Peripheral blood mononuclear cell (primary cell): ENCODE results near the genes AGBL5 and ABHD1.

DNA sequence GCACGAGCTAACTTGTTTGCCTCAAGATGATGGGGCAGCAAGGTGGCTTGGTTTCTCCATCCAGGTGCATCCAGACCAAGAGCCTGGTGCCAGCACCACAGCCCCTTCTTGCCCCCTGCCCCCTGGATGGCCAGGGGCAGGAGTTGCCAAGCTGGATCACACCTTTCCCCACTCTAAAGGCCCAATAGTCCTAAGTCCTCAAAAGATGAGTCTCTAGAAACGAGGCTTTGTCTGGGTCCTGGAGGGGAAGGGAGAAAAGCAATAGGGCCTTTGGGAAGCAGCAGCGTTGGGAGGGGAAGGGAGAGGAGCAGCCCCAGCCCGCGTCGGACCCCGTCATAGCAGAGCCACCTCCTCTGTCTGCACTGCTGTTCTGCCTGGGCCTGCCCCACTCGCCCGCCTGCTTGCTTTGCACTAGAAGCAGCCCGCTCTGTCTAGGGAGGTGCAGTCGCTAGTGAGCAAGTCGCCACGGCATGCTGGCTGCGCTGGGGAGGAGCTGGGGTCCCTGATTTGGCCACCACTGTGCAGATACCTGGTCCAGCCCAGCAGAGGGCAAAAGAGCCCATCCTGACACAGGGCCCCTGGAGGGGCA, 8.1 kb upstream of the TMEM214 start:
- PRO-cap, 8 experiments = no peak in any of the 8 experiments

- PRO-cap, 8 experiments = no peak in any of the 8 experiments
Observed at GRCh38 chr2:27033491-27034579, 1.1 kb downstream of the TMEM214 start.

DNA sequence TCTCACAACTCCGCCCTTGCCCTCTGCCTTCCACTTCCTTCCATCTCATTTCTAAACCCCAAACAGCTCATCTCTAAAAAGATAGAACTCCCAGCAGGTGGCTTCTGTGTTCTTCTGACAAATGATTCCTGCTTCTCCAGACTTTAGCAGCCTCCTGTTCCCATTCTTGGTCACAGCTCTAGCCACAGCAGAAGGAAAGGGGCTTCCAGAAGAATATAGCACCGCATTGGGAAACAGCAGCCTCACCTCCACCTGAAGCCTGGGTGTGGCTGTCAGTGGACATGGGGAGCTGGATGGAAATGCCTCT, 8.3 kb downstream of the TMEM214 start:
- PRO-cap, 8 experiments = no peak in any of the 8 experiments

DNA sequence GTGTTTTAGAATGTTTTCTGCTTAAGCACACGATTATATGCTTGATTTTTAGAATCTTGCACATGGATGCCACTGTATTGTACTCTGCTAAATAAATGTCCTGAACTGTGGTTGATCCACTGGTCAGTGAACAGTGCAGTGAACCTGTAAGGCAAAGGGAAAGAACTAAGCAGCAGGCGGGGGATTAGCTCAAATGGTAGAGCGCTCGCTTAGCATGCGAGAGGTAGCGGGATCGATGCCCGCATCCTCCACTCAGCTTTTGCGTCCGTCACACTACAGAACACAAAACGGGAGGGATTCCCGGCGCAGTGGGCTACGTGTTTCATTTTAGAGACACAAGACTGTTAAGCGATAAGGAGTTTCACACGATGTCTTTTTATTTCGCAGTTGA, 437 bp upstream of the AGBL5 start:
- PRO-cap, 8 experiments = peak in 8 of 8 experiments; most common plus-strand start position 172 of the sequence (in 7); most common minus-strand start position 191 of the sequence (in 5)

- PRO-cap, 8 experiments = peak in 8 of 8 experiments; most common plus-strand start chr2:27051668 (in 8); most common minus-strand start chr2:27051548 (in 8)
Observed at GRCh38 chr2:27051427-27052102, at the start of gene AGBL5. Gene AGBL5, plus strand, starts transcription at chr2:27051668.

GRCh38 chr2:27085262-27086088, 1.1 kb upstream of the KHK start:
- PRO-cap, 8 experiments = peak in 1 of 8 experiments; most common minus-strand start chr2:27085877 (in 1)

- PRO-cap, 8 experiments = peak in 8 of 8 experiments; most common plus-strand start chr2:27123852 (in 6); most common minus-strand start chr2:27123765 (in 7)
Observed at GRCh38 chr2:27123239-27123992, at the start of gene ABHD1. Gene ABHD1, plus strand, starts transcription at chr2:27123815.

GRCh38 chr2:27124020-27124219, 305 bp downstream of the ABHD1 start:
- PRO-cap, 8 experiments = no peak in any of the 8 experiments

GRCh38 chr2:27191123-27191608, 20.7 kb upstream of the ATRAID start:
- PRO-cap, 8 experiments = no peak in any of the 8 experiments

GRCh38 chr2:27216452-27216766, 760 bp upstream of the CAD start:
- PRO-cap, 8 experiments = no peak in any of the 8 experiments

DNA sequence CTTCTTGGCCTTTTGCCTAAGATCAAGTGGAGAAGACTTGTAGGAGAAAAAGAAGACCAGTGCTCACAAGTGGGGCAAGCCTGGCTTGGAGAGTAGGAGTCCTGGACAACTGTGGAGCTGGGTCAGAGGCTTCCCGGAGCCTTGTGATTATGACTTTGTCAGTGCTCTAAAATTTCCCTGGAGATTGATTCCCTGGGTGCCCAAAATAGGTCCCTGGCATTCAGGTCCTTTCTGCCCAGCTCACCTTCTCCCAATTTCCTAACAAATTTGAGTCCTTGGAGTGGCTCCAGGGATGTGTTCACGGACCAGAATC, 770 bp upstream of the TRIM54 start:
- PRO-cap, 8 experiments = no peak in any of the 8 experiments

DNA sequence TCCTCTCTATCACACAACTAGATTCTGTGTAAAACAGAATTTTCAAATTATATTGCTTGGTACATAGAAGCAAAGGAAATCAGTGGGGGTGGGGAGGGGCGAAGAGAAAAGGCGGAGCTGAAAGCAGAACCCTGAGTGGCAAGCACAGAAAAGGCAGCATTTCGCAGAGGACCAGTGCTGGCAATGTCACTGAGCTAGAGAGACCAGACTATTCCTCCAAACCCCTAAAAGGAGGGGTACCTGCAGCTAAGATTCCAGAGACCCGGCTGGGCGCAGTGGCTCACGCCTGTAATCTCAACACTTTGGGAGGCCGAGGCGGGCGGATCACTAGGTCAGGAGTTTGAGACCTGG, 5.3 kb downstream of the UCN start:
- PRO-cap, 8 experiments = peak in 1 of 8 experiments; most common plus-strand start position 156 of the sequence (in 1)

GRCh38 chr2:27320934-27321548, 1.9 kb downstream of the MPV17 start:
- PRO-cap, 8 experiments = peak in 1 of 8 experiments; most common plus-strand start chr2:27321336 (in 1)

DNA sequence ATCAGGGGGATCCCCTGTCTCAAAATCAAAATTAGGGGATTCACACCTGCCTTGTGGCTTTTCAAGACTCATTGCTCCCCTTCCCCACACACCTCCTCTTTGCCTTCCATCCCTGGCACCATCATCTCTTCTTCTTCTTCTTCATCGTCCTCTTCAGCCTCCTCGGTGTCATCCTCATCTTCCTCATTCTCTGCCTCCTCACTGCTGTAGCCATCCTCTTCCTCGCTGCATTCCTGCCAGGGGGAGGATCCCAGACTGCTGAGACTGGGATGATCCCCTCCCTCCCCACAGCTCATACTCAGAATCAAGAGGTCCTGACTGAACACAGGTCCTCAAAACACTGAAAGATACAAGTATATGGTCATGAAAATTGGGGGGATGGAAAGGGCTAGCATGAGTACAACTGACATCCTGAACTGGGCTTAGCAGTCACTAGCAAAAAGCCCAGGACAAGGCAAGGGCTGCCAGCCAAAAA, 3.4 kb upstream of the ZNF513 start:
- PRO-cap, 8 experiments = no peak in any of the 8 experiments

DNA sequence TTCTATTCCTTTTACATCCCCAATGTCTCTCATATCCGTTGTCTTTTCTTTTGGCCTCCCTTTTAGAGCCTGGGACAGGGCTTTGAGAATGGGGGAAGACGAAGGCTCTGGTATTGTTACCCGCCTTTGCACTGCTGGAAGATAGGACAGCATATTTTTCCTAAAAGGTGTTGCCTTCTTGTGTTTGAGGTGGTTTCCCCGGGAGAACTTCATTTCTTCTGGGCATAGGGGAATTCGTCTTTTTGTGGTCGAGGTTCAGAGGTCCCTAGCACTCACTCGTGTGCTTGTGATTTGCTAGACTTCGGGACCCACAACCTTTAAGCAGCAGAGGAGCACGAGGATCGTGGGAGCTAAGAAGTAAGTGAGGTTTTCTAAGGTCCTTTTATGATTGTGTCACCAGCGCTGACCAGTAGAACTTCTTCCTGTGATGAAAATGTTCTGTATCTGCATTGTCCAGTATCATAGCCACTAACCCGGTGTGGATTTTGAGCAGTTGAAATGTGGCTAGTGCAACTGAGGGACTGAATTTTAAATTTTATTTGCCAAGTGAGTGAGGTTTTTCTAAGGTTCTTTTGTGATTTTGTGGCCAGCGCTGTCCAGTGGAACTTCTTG, 624 bp downstream of the ZNF512 start:
- PRO-cap, 8 experiments = no peak in any of the 8 experiments

GRCh38 chr2:27641007-27641498, 12.2 kb downstream of the GPN1 start:
- PRO-cap, 8 experiments = no peak in any of the 8 experiments

DNA sequence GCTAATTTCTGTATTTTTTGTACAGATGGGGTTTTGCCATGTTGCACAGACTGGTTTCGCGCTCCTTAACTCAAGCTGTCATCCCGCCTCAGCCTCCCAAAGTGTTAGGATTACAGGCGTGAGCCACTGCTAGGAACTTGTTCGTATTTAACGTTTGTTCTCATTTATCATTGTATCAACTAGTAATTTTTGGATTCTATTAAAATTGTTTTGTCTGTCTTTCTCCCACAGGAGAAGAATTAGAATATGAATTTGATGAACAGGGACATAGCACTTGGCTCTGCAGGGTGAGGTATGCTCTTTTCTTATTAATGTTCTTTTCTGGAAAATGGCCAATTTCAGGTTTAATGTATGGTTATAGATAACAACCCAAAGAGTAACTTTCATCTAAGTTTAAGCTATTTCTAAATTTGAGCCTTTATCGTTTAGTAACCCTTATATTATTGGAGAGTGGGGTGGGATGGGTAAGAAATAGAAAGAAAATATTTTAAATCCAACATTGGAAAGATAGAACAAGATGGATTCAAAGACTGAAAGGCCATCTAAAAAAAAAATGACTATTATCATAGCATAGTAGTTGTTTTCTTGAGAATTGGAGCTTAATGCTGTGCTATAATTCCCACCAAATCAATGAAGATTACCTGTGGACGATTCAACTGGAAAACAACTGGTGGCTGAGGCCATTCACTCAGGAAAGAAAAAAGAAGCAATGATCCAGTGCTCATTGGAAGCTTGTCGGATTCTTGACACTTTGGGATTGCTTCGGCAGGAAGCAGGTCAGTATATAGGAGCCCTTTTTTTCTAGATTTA, 5.1 kb downstream of the SLC4A1AP start:
- PRO-cap, 8 experiments = peak in 2 of 8 experiments; most common plus-strand start position 447 of the sequence (in 2)

DNA sequence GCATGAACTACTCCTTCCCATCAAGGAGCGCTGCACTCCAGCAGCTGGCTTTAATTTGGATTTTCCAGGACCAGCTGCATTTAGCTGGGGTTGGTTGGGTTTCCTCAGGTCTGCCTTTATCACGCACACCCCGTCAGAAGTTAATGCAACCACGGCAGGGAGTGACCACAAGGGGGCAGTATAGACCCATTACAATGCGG, 40.0 kb downstream of the SLC4A1AP start:
- PRO-cap, 8 experiments = no peak in any of the 8 experiments

DNA sequence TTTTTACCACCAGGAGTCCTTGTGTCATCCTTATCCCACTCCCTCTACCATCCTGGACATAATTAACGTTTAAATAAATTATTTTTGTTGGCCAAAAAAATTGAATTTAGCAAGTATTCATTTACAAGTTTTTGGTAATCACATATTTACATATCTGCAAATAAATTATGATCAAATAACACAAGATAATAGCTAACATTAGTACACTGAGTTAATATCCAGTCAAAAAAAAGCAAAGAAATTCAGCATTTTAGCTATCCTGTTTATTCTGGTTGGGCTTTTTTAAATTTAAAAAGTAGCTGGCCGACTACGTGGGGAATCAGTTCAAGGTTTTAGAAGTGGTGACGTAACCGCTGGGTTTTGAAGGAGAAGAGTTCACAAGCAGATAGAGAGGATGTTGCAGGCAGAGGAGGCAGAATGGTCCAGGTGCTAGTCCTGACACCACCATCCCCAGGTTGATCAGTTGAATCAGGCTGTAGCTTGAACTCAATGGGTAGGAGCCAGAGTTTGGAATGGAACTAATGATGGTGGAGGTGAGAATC, 43.6 kb downstream of the SLC4A1AP start:
- PRO-cap, 8 experiments = no peak in any of the 8 experiments

GRCh38 chr2:27707876-27708449, 44.3 kb downstream of the SLC4A1AP start:
- PRO-cap, 8 experiments = no peak in any of the 8 experiments